ENCODE measurements around a stretch of chr5.

GRCh38 chr5:172410709-172411047 is 43.6 kb downstream of the SH3PXD2B start:
- PRO-cap = no peak

- PRO-cap = no peak
Measured at GRCh38 chr5:172486278-172486926, 32.1 kb upstream of the SH3PXD2B start.

- PRO-cap = no peak
Measured at GRCh38 chr5:172647355-172648009, 6.4 kb downstream of the NEURL1B start.

DNA sequence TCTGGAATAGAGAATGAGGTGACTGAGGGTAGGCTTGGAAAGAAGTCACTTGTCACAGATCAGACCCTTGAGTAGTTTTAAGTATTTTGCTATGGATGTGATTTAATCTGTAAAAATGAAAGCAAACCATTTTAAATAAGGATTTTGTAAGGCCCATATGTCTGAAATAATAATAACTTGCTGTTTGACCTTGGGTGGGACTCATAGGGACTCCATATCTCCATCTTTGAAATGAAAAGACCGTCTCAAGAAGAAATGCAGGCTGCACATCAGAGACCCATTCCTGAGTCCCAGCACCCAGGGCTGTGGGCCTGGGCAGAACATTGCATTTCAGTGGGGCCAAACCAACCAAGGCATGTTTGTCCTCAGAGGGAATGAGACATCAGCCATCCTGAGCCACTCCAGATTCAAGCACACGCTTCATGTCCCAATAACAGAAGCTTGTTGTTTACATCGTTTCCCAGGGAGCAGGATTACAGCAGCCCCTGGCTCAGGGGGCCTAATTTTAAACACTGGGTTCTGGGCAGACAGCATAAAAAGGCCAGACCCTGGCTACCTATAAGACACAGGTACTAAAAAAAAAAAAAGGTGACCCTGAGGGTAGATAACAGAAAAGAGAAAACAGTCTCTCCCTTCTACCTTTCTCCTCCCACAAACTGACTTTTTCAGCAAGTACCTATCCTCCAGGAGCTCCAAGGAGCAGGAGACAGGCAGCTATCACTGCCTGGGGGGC is 24.3 kb downstream of the DUSP1 start:
- PRO-cap = no peak

GRCh38 chr5:172763966-172764376 is 7.0 kb downstream of the DUSP1 start:
- PRO-cap = no peak

GRCh38 chr5:172778118-172778913 is 7.3 kb upstream of the DUSP1 start:
- PRO-cap = no peak

DNA sequence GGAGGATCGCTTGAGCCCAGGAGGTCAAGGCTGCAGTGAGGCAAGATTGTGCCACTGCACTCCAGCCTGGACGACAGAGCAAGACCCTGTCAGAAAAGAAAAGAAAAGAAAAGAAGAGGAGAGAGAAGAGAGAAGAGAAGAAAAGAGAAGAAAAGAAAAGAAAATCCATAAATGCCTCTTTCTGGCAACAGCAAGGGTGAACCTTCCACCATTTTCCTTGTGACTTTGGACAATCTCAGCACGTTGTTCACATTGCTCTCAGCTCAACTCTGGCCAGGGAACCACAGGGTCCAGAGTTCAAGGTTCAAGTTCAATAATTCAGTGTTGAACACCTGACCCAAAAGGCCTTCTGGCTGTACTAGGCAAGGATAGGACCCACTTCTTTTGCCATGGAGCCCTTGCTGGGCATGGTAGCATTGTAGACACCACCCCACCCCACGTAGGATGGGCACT is 14.6 kb upstream of the DUSP1 start:
- PRO-cap = no peak

GRCh38 chr5:172807708-172808452 is 26.2 kb upstream of the ERGIC1 start:
- PRO-cap = no peak

GRCh38 chr5:172816841-172817160 is 17.2 kb upstream of the ERGIC1 start:
- PRO-cap = no peak

GRCh38 chr5:172847823-172848828 is 14.1 kb downstream of the ERGIC1 start:
- PRO-cap = no peak

GRCh38 chr5:172862209-172862883 is 28.3 kb downstream of the ERGIC1 start:
- PRO-cap = no peak

GRCh38 chr5:172881612-172882705 is 47.9 kb downstream of the ERGIC1 start:
- PRO-cap = no peak

- PRO-cap = no peak
Measured at GRCh38 chr5:172889353-172889757, 55.3 kb downstream of the ERGIC1 start.

DNA sequence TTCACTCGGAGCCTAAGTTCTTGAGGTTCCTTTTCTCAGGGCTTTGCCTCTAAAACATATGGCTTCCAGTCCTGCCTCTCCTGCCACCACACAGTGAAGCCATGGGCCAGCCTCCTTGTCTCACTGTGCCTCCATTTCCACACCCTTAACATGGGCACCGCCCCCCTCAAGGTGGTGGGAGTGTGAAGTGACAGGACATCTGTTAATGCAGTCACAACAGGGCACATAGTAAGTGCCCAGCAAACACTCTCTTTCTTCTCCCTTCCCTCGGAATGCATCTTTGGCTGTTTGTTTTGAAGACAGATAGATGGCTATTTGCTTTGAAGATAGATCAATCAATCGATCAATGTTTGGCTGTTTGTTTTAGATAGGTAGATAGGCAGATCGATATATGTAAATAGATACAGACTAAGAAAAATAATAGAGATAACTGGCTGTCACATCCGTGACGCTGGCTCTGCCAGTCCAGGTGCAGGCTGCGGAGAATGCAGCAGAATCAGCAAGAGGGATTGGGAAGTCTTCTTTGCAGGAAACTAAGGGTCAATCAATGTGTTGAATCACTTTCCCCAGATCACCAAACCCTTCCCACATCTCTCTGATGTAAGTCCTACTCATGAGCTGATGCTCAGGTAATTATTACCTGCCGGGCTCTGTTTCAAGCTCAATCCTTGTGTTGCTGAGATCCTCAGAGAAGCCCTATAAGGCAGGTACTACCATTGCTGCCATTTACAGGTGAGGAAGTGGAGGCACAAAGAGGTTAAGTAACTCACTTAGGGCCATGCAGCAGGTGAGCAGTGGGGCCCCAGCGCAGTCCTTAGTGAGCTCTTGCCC is 60.8 kb downstream of the ERGIC1 start:
- PRO-cap = no peak

- PRO-cap = no peak
Measured at GRCh38 chr5:172896810-172897353, 62.3 kb upstream of the RPL26L1 start.

GRCh38 chr5:172905531-172905986 is 53.7 kb upstream of the RPL26L1 start:
- PRO-cap = unidirectional peak, minus-strand start at chr5:172905747; unidirectional peak, minus-strand start at chr5:172905823

DNA sequence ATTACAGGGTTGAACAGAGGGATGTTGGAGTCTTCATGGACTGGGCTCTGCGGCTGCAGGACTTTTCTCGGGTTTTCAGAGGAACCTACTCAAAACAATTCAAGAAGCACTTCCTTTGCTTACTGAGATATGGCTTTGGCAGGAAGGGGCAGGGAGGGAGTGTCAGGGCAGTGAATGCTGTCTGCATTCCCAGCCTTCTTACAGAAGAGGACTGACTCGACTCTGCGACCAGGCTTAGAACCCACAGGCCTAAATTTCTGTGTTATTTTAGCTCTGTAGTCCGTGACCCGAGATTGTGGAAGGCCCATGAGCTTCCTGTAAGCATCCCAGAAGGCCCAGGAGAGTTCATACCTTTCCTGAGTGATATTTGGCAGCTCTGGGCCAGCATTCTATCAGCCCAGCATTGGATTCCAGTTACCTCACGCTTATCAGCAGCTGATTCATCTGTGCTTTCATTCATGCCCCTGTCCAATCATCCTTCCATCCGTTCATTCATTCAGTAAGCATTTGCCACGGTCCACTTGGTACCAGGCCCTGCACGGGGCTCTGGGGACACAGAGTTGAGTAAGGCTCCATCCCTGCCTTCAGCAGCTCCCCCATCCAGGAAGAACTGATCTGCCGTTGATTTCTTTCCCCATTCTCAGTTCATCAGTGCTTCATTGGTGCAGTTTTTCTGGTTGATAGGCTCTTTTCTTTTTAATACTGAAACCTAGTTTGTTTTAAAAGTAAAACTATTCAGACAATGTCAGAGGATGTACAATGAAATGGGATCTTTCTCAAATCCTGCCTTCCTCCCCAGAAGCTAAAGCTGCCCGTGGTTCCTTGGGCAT is 28.1 kb upstream of the RPL26L1 start:
- PRO-cap = no peak

DNA sequence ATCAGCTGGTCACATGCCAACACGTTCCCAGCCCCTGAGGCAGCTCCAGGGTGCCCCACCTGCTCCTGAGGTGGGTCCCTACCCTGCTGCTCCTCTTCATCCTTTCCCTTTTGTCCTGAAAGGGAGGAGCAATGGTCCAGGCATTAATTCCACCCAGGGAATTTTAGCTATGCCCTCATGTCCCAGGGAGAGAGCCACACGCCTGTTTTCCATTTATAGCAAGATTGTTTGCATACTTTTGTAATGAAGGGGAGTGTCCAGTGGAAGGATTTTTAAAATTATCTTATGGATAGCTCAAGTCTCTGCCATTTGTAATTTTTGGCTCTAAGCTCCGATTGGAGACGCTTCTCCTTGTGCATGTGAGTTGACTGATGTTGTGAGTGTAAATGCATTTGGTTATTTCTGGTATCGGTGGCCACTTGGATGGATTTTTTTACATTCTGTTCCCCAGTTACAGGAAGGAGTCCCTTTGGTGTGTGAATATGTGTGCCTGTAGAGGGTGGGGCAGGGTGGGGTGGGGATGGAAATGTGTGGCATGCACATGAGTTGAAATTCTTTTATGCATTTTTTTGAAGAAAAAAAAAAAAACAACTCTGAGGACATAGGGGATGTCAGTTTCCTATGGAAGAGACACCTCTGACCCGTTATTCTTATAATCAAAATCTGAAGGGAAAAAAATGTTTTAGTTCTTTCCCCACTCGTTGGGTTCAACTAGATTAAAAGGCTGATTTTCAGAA is 7.1 kb upstream of the RPL26L1 start:
- PRO-cap = unidirectional peak, minus-strand start at position 112 of the sequence

DNA sequence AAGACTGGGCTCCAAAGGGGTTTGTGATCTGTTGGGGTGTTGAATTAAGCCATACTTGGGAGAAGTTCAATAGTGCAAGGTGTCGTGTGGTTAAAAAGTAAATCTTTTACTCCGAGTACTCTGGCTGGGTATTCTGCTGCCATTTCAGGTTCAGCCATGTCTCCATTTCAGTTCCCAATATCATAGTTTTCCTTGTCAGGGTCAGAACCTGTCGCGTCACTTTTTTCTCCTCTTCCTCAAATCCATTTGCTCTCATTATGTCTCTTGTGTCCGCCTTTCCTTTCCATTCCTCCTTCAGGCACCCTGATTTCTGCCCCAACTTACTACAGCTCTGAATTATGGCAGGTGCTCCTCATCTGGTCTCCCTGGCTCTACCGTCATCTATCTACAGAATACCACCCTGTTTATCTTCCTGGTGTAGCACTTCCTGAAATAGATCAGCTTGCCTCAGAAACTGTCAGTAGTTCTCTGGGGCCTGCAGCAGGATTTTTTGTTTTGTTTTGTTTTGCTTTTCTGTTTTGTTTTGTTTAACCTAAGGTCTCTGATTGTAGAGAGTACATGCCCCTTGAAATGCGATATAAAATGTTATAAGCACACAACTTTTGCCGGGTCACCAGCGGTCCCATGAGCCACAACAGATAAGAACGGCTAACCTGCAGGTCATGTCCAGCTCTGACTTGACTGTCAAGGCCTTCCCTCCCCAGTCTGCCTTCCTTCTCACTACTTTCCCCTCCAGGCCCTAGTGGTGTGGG is 26.8 kb upstream of the CREBRF start:
- PRO-cap = no peak

GRCh38 chr5:173237183-173237670 is 2.2 kb upstream of the NKX2-5 start:
- PRO-cap = no peak